OVCAR3 (cell line): ENCODE results near the genes SAGE1, ARHGEF6, FGF13 and F9.

GRCh38 chrX:134026397-134027246, 41.2 kb upstream of the GPC3 start:
- RRBS: no CpG with 5 or more reads among the region's 18 CpGs

DNA sequence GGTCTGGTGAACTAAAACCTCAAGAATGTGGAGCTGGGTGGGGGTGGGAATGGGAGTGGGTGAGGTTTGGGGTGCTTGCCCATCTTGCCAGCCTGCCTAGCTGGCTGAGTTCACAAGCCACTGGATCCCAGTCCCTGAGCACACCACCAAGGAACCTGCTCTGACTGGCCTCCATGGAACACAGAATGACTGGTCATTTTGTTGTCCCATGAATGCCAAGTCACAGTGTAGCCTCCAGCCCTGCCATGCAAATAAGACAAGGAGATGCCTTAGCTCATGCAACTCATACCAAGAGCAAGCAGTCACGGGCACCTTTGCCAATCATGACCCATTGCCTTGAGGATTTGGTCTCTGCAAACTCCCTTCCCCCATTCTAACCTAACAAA, 12.2 kb upstream of the PLAC1 start:
- RRBS: no CpG with 5 or more reads among the region's 1 CpG

DNA sequence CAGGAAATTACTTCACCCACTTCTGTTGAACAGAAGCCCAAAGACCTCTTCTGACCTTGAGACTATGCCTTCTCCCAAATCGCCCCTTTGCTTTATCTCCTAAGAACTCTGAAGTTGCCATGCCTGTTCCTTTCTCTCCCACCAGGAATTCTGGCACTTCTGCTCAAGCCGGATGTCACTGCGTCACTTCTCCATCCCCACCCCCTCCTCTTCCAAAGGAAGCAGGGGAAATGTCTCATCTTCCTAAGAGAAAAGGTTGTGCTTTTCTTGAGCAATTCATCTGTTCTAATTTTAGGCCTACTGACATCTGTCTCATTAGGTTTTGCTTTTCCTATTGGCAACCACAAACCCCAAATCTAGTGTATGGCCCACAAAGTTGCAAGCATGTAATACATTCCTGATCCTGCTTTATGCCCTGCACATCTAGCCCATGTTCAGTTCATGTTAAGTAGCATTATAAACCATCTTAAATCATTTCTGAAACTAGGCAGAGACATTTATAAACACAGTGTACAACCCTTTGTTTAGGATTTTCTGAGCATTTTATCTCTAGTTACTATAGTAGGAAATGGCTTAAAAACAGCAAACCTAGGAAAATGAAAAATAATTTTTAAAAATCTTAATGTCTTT, 14.4 kb downstream of the PABIR3 start:
- RRBS: no CpG with 5 or more reads among the region's 3 CpGs

GRCh38 chrX:134946986-134947423, 31.9 kb upstream of the MOSPD1 start:
- RRBS: no CpG with 5 or more reads among the region's 2 CpGs

- RRBS: no CpG with 5 or more reads among the region's 1 CpG
Observed at GRCh38 chrX:135033374-135033616, 1.1 kb downstream of the RTL8C start.

DNA sequence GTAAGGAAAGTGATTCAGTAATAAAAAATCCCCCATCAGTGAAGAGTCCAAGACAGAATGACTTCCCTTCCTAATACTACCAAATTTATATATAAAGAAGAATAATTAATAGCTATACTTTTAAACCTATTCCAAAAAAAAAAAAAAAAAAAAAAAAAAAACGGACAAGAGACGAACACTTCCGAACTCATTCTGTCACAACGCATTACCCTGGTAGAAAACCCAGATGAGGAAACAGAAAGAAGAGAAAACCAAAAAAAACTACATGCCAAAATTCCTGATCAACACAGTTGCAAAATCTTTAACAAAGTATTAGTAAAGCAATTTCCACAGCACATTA, 5.3 kb downstream of the CT55 start:
- RRBS: no CpG with 5 or more reads among the region's 4 CpGs

GRCh38 chrX:135291798-135292585, 17.3 kb upstream of the ETDC start:
- RRBS: no CpG with 5 or more reads among the region's 1 CpG

GRCh38 chrX:135331837-135332286, 12.0 kb downstream of the ZNF75D start:
- RRBS: no CpG with 5 or more reads among the region's 4 CpGs

- RRBS: no CpG with 5 or more reads among the region's 11 CpGs
Observed at GRCh38 chrX:135360142-135360957, 15.8 kb downstream of the ZNF449 start.

GRCh38 chrX:135384053-135384556, 37.6 kb upstream of the SMIM10L2A start:
- RRBS: no CpG with 5 or more reads among the region's 5 CpGs

DNA sequence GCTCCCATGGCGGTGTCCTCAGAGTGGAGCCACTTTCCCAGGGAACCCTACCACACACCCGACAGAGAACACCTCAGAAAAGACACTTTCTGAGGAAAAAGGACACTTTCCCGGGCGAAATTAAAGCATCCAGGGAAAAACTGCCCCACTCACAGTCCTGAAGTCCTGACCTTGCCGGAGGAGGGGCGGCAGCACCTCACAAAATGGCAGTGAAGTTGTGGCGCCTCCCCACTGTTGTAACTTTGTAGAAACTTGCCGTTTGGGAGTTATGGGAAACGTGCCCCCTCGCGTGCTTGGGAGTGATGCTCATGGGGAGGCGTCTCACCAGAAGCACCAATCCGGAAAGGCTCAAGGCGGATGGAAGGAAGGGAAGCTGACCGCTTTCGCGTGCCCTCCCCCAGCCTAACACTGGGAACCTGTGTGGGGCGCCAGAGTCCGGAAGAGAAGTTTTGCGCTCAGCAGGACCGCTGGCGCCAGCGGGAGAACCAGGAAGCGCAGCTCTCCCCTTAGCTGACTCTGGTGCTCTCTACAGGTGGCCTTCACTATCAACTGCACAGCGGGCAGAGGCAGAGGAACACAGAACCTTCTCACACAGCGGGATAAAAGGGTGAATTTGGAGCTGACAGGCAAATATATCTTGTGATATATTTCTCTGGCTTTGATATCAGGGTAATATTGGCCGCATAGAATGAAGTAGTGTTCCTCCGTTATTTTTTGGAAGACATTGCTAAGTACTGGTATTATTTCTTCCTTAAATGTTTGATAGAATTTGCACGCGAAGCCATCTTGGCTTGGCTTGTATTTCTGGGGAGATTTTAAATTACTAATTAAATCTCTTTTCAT, at the start of gene SAGE1:
SAGE1 (plus strand) TSS at position 542 of the 843 bp plus-strand sequence.
- RRBS: 58% methylated on average over 6 of the region's 30 CpGs

DNA sequence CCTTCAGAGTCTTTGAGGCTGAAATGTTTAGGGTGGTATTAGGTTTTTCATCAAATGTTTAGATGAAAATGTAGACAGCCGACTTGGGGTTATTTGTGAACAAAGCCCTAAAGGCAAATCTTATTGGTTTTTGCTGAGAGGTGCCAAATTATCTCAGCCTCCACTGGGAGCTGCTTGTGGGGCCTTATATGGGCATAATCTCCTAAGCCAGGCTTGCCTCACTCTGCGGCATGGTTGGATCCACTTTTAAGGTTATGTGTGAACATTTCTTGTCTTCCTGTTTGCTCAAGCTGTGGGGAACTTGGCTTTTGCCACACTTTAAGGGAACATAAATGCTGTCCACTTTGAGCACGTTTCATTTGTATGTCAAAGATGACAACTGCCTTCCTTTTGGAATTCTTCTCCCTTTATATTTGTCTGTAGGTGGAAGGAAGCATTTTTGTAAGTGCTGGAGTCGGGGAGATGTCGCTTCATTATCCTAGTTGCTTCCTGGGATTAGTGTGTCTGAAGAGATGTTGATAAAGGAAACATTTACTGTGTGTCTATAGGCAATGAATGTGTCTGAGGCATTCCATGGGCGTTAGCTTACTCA, 78.2 kb downstream of the SLC9A6 start:
- RRBS: no CpG with 5 or more reads among the region's 6 CpGs

DNA sequence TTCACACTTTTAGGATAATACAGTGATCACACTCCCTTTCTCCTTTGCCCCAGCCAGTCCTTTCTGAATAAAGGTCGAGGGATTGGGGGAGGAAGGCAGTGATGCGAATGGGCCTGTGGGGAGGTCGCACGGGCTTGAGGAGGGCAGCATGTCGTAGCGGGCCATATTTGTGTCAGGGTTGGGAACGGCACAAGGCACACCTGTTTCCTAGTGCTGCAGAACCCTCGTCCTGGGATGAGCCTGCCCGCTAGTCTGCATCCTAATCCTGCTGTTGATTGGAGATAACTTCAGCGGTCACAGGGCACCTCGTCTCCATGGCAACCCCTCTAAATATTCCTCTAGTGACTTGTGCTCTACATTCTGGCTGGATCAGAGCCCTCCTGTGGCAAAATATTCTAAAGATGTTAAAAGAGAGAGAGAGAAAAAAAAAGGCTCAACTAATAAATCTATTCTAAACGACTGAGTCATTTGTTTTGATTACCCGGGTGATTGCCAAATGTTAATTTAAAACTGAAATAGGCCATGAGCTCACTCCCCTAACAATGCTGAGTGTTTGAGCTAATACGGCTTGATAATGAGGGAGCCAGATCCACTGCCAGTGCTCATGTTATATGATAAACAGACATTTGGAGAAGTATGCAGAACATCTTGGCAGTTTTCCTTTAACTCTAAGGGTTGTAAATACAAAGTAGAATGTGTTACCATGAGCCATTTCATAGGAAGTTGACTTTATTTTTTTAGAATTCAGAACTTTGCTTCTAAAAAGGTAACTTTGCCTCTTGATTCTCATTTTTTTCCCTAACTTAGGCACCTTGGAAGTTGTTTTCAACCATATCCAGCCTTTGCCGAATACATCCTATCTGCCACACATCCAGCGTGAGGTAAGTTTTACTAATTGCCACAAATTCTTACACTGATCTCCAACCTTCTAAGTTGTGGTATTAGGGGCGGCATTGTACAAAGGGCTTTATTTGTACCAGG, 27.5 kb upstream of the FHL1 start:
- RRBS: no CpG with 5 or more reads among the region's 17 CpGs

- RRBS: no CpG with 5 or more reads among the region's 1 CpG
Observed at GRCh38 chrX:136587815-136588363, 55.9 kb downstream of the VGLL1 start.

- RRBS: no CpG with 5 or more reads among the region's 2 CpGs
Observed at GRCh38 chrX:136760019-136760522, 20.7 kb downstream of the ARHGEF6 start.

DNA sequence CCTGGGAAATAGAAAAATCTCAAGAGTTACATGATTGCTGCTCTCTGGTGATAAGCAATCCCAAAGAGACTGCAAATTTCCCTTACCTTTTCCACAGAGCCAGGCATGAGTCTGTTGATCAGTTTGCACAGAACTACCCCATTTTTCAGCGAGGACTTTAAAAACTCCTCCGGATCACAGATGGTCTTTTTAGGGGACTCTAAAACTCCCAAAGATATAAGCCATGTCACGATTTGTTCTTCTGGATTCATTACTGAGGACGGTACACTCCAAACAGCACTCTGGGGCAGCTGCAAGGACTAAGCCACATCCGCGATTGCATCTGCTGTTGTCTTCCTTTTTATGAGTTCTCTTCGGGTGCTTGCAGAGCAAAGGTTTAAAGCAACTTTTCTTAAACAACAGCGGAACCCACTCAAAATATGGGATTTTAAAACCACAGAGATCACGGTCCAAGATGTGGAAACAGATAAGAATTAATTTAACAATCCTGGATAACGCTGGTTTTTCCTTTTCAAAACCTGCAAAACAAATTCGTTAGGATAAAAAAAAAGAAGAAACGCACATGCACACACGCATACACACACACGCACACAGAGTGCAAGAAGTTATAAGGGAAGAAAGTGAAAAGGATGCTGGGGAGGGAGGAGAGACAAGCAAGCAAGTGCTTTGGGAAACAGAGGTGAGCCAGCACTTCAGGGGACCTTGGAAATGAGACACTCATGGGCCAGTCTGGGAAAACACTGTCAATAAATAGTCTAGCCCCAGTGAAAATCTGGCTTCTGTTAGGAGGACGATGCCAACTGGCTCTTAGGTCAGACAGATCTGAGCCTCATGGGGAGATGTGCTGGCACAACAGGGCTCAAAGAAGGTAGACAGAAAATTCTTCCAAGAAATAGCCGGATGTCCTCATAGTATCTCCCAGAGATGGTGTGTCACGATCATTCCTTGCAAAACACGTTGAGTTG, at the start of gene ARHGEF6:
ARHGEF6 (minus strand) TSS at position 301 of the 965 bp plus-strand sequence.
- RRBS: no CpG with 5 or more reads among the region's 18 CpGs

GRCh38 chrX:137550465-137551055, 15.4 kb upstream of the ZIC3 start:
- RRBS: 62% methylated on average over 5 of the region's 41 CpGs

DNA sequence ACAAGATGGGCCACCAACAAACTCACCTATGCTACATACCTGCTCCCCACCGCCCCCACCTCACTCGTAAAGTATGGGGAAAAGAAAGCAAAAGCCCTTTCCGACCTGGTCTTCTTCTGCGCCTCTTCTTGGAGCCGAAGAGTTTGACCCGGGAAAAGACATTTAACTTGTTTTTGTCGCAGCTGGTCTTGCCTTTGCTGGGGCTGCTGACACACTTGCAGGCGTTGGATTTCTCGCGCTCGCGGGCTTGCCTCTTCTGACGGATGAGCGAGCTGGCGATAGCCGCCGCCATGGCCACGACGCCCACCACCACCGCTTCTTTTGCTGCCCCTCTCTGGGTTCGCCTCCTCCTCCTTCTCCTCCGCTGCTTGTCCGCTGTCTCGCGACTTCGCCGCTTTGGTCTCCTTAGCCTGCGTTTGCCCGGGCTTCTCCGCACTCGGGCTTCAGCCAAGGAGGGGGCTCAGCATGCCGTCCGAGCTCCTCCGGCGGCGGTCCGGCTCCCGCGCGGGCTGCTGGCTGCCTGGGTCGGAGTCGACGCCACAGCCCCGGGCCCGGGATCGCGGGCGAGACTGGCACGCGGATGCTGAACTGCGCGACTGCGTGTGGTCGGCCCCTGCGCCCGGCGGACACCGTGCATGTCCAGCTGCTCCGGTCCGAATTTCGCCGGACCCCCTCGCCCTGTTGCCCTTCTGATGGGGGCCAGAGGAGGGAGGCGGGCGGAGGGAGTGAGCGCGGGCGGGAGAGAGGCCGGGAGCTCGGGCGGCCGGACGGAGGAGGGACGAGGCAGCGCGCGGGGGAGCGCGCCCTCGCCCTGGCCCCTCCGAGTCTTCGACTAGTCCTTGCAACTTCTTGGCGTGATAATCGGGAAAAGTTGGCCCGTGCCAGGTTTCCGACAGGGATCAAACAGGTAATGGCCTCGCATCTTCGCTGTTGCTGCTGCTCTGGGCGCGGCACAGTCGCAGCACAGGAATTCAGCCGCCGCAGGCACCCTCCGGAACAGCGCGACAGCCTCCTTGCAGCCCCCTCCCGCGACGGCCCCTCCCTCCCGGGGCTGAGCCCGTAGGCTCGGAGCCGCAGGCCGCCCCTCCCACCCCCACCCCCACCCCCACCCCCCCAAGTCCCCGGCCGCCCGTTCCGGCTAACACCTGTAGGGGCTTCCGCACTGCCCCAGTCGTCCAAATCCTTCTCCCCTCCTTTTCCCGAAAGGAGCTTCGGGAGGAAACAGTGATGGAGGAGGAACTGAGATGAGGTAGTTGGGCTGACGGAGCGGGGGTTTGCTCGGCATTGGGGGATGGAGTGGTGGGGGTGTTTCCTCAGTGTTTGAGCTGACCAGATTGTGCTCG, at the start of gene FGF13:
FGF13 (minus strand) TSS at position 1,006 of the 1,343 bp plus-strand sequence.
- RRBS: 20% methylated on average over 31 of the region's 116 CpGs

GRCh38 chrX:139530633-139531136, at the start of gene F9:
F9 (plus strand) TSS chrX:139530739.
- RRBS: no CpG with 5 or more reads among the region's 5 CpGs